ENCODE measurements around the gene LGALS3.

GRCh38 chr14:54574141-54574543, 7.2 kb downstream of the SAMD4A start:
- PRO-cap, 8 experiments: no peak in any of the 8 experiments

DNA sequence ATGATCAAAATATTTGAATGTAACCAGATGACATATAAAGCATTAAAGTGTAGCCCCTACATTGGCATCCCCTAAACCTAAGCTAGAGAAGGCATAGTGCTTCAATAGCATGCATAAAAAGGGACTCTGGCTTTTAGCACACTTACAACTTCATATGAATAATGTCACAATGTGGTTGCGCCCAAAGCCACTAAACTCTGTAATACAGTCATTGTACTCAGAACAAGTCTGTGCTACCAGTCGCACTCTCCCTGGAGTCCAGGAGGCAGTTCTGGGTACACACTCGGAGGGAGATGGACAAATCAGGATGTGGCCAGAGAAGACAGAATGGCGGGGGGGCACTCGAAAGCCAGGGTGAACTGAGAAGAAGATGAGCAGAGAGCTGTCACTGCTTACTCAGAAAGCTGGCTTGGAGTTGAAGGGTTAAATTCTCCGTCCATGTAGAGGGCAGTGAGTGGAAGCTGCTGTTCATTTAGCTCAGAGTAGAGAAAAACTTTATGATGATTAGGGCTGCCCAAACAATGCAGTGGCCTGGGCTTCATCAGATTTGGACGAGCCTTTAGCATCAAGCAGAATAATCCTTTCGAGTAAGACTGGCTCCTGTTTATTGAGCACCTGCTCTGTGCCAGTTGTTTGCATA, 10.6 kb downstream of the SAMD4A start:
- PRO-cap, 8 experiments: no peak in any of the 8 experiments

DNA sequence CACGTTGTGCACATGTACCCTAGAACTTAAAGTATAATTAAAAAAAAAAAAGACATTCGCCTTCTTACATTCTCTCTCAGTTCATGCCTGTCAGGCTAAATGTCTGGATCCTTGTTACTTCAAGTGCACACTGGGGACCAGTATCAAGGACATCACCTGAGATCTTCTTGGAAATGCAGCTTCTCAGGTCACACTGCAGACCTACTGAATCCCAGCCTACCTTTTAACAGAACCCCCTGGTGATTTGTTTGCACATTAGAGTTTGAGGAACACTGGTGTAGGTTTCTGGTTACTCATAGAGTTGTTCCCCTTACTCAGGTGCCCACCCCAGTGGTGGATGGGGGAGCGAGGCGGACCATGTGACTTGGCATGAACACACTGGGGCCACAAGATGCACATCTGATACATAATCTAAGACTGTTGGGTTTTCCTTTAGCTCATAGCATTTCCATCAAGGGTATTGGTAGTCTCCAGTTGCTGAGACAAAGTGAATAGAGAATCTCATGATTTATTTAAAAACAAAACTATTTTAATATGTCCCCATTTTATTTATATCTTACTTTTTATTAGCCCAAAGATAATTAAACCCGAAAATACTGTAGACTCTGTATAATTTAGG, 35.9 kb downstream of the SAMD4A start:
- PRO-cap, 8 experiments: no peak in any of the 8 experiments

DNA sequence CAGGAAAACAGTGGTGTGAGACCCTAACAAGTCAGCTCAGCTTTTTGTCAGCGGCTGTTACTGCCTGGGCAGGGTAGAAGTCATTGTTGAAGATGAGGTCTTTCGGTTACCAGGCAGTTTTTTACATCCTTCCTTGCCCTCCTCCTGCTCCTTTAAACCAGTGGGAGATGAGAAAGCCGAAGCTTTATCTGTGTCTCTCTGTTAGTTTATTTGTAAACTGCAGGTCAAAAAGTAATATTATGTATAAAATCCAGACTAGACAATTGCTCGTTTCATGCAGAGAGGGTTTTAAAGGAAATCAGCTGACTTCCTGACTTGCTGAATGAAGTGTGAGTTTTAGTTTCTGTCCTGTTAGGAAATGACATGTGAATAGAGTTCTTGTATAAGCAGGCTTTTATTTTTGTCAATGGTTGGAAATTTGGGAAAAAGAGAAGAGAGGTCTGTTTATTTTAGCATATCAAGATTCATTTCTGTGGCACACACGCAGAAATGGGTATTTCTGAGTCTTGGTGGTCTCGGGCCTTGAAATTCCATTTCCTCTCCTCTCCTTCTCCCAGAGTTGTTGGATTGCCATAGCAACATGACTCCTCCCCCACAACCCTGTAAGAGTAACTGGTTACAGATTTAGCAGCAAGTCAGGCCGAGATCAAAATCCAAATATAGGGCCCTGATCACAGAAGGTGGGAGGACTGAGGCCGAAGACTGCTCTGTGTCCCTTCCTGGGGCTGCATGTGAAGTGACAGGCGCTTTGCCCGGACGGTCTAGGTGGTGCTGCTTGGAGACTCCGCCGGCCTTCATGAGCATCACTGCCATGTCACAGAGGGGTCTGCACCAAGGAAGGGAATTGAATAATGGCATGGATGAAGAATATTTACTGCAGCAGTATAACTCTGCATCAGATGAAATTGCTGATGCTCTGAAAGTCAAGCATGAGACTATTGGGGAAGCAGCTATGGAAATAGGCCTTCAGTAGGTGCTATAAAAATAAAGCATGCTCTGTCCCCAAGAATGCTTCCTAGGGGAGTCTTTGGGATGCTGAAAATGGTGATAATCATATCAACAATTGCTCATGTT, 61.0 kb downstream of the SAMD4A start:
- PRO-cap, 8 experiments: no peak in any of the 8 experiments

GRCh38 chr14:54650883-54651231, 83.9 kb downstream of the SAMD4A start:
- PRO-cap, 8 experiments: no peak in any of the 8 experiments

GRCh38 chr14:54693544-54694598, 126.9 kb downstream of the SAMD4A start:
- PRO-cap, 8 experiments: no peak in any of the 8 experiments

DNA sequence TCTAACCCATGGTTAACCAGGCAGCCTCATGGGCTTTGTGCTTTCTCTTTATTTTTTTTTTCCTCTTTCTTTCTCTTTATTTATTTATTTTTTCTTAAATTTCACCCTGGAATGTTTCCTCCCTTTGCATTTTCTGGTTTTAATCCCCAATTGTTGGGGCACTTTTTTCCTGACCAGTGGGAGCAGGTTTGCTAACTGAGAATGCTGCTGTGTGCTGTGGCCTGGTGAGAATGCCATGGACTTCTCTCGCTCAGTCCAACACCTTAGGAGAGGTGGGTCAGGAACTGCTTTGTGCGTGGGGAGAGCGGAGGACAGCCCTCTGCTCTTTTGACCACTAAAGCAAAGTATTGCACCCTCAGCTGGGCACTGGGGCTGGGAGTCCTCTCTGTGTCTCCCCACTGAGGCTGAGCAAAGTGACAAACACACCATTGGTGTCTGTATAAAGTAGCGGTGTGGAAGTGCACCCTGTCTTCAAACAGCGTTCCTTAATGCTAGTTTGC, 136.1 kb downstream of the SAMD4A start:
- PRO-cap, 8 experiments: no peak in any of the 8 experiments

- PRO-cap, 8 experiments: no peak in any of the 8 experiments
Observed at GRCh38 chr14:54788861-54789548, 113.6 kb downstream of the GCH1 start.

- PRO-cap, 8 experiments: no peak in any of the 8 experiments
Observed at GRCh38 chr14:54814959-54815543, 87.6 kb downstream of the GCH1 start.

GRCh38 chr14:54837887-54838426, 64.7 kb downstream of the GCH1 start:
- PRO-cap, 8 experiments: no peak in any of the 8 experiments

GRCh38 chr14:54894900-54895582, 7.6 kb downstream of the GCH1 start:
- PRO-cap, 8 experiments: peak in 2 of 8 experiments; most common minus-strand start chr14:54895302 (in 2)

- PRO-cap, 8 experiments: no peak in any of the 8 experiments
Observed at GRCh38 chr14:55028077-55028542, 1.1 kb downstream of the SOCS4 start.

DNA sequence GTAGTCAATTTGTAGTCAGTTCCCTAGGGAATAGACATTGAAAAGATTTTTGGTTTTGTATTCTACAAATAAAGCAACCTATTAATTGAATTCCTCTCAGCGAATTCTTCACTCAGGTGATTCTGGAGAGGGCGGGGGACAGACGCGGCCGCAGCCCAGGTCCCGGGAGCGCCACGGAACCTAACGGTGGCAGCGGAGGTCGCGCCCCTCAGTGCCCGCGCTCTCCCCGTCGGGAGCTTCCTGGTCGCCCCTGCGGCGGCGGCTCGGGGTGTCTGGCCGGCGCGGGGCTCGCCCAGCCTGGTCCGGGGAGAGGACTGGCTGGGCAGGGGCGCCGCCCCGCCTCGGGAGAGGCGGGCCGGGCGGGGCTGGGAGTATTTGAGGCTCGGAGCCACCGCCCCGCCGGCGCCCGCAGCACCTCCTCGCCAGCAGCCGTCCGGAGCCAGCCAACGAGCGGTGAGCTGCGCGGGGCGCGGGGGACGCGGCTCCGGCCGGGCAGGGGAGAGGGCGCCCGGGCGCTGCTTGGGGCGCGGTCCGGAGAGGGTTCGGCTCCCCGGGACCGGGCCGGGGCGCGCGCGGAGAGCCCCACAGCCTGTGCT, at the start of gene LGALS3:
LGALS3 (plus strand) TSS at position 405 of the 596 bp plus-strand sequence.
- PRO-cap, 8 experiments: peak in 8 of 8 experiments; most common plus-strand start position 446 of the sequence (in 7); most common minus-strand start position 242 of the sequence (in 7)

- PRO-cap, 8 experiments: no peak in any of the 8 experiments
Observed at GRCh38 chr14:55301581-55302120, 30.4 kb downstream of the FBXO34 start.

DNA sequence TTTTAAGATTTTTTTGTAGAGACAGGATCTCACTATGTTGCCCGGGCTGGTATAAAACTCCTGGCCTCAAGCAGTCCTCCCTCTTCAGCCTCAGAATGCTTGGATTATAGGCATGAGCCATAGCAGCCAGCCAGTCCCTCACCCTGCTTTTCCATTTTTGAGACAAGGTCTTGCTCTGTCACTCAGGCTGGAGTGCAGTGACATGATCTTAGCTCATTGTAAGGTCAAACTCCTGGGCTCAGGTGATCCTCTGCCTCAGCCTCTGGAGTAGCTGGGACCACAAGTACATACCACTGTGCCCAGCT, 33.1 kb downstream of the FBXO34 start:
- PRO-cap, 8 experiments: peak in 2 of 8 experiments; most common minus-strand start position 159 of the sequence (in 2)

DNA sequence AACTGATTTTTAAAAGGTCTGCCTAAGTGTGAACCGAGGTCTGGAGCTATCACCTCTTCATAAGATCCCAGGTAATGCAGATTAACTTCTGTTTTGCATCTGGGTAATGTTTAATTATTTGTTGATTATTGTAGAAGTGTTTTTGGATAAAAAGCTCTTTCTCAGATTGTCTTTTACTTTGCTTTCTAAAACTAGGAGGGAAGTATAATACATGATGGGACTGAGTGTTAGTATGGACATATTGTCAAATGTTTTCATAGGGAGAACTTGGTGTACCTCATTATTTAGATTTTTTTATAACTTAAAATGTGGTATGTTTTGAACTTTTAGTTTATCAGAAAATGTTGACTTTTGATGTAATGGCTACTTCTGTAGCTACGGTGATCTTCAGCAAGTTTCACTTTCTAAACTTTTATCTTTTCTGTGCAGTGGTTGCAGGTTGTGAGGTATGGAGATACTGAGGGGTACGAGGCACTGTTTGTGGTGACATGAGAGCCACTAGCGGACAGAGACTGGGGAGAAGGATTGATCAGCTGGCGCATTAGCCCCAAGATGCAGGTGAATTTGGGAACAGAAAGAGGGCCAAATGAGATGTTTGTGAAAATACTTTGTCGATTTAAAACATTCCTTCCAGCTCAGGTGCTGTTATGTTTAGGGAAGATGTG, 61.3 kb downstream of the FBXO34 start:
- PRO-cap, 8 experiments: peak in 1 of 8 experiments; most common plus-strand start position 508 of the sequence (in 1)

DNA sequence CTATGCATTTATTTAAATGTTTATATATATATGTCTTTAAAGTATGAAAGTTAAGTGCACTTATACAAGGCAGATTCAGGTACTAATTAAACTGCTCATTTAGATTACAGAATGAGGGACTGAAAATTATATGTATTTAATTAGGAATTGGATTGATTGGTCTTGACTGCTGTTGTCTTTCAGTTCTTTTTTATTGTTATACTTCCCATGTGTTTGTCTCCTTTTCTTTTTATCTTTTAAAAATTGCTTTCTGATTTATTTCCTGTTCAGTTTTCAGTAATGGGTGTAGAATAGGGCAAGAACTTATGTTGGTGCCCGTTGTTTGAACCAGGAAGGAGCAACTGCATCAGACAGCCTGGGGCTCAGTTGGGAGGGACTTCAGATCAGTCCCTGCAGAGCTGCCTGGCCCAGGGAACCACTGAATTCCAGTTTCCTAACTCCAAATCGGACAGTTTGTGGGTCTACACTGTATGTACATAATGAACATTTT, 64.8 kb downstream of the FBXO34 start:
- PRO-cap, 8 experiments: no peak in any of the 8 experiments

DNA sequence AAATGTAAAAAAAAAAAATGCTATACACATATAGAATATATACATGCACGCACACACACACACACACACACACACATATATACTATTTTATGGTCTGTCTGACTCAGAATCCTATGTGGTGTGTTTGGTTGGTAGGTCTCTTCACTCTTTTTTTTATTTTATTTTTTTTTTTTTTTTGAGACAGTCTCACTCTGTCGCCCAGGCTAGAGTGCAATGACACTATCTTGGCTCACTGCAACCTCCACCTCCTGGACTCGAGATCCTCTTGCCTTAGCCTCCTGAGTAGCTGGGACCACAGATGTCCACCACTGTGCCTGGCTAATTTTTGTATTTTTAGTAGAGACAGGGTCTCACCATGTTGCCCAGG, 65.6 kb downstream of the FBXO34 start:
- PRO-cap, 8 experiments: peak in 2 of 8 experiments; most common plus-strand start position 240 of the sequence (in 2)

DNA sequence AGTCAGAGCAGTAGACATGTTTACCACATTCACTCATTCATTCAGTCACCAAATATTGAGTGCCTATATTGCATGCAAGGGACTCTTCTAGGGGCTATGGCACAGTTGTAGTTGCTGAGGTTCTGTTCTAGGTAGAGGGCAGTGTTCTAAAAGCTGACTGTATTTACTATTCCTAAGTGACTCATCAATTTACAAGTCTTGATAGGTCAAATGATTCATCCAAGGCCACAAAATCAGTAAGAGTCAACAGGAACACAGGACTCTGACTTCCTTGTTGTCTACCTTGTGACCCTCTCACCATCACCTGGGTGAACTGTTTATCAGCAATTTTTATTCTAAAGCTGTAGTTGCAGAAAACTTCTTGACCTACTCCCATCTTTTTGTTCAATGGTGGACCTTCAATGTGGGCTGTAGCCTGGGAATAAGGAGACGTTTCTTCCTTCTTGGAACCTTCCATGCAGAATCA, 223.1 kb downstream of the KTN1 start:
- PRO-cap, 8 experiments: no peak in any of the 8 experiments

DNA sequence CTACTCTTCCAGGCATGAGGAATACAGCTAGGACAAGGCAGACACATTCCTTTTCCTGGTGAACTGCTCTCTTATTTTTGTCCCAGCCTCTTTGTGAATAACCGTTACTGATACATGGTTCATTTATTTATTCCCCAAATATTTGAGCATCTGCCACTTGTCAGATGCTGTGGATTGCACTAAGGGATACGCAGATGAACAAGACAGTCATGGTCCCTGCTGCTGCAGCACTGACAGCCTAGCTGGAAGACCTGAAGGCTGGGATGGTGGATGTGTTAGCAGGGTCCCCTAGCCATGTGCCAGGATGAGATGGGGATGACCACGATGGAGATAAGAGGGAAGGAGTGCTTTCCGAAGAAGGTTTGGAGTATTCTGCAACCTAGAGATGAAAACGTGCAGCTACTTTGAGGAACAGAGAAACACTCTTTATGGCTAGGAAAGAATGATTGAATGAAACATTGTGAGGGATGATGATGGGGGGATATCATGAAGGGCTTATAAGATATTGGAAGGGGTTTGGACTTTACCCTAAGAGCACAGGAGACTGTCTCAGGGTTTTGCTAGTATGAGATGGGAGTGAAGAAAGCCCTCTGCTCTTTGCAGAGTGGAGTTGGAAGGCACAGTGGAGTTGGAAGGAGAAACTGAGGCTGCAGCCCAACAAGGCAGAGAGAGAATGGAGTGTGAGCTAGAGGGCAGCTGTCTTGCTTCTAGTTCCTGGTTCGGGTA, 6.4 kb downstream of the PELI2 start:
- PRO-cap, 8 experiments: peak in 1 of 8 experiments; most common plus-strand start position 670 of the sequence (in 1)

All from peripheral blood mononuclear cell (primary cell).